Measurements from ENCODE around the genes CSMD2 and ZMYM1.

- PRO-cap, 2 experiments = no peak in any of the 2 experiments
These were observed 3.3 kb downstream of the TMEM54 start for GRCh38 chr1:32897680-32898527.

- PRO-cap, 2 experiments = no peak in any of the 2 experiments
These were observed 33.9 kb downstream of the AK2 start for GRCh38 chr1:33002559-33003406.

GRCh38 chr1:33007019-33008114, 29.3 kb downstream of the AK2 start:
- PRO-cap, 2 experiments = no peak in any of the 2 experiments

DNA sequence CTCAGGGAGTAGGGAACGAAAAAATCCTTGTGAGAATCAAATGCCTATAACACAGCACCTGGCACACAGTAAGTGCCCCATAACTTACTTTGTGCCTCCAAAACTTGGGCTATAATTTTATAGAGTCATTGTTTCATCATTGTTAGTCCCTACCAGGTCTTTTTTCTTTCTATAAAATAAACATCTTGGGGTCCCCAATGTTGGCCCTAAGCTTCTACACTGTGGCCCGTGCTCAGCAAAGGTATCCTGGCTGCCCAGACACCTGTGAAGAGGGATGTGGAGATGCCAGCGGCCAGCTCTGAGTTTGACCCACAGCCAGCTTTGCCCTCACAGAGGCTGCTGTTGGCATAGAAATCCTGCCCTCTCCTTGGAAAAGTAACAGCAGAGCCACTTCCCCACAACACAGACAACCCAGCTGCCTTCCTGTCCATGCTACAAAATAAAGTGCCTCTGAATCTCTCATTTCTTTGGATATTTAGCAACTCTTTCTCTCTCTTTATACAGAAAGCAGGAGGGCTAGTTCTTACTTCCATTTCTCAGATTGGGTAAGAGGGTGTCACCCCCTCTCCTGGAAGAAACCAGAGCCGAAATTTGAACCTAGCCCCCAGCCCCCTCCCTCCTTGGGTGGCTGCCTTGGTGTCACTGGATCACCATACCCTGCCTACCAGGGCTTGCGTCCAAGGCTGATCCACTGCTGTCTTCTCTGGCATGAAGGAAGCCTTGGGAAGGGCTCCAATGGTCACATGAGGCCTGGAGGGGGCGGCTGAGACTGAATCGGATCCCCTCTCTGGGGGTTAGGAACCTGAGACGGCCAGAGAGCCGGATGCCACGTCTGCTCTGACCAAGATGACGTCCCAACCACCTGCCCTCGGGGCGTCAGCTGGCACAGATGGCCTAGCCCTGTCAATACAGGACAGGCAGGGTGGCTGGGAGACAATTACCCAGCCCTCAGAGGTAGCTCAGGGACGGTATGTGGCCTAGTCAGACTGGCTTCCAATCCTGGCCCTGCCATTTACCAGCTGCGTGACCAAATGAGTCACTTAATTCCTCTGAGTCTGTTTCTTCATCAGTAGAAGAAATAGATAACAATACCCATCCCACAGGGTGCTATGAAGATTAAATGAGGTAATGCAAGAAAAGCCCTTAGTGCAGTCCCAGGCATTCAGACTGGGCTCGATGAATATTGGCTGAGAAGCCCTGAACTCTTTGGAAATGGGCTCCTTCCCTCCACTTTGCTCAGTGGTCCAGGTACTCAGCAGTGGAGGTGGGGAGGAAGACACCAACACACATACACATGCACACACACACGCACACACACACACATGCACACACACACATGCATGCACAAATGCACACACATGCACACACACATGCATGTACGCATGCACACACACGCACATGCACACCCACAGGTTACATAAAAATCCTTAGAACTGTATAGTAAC, 5.6 kb downstream of the TRIM62 start:
- PRO-cap, 2 experiments = no peak in any of the 2 experiments

DNA sequence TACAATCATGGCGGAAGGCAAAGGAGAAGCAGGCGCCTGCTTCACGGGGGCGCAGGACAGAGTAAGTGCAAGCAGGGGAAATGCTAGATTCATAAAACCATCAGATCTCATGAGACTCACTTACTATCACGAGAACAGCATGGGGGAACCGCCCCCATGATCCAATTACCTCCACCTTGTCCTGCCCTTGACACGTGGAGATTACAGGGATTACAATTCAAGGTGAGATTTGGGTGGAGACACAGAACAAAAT, 16.8 kb upstream of the ZNF362 start:
- PRO-cap, 2 experiments = no peak in any of the 2 experiments

GRCh38 chr1:33329962-33330546, 9.2 kb upstream of the A3GALT2 start:
- PRO-cap, 2 experiments = no peak in any of the 2 experiments

DNA sequence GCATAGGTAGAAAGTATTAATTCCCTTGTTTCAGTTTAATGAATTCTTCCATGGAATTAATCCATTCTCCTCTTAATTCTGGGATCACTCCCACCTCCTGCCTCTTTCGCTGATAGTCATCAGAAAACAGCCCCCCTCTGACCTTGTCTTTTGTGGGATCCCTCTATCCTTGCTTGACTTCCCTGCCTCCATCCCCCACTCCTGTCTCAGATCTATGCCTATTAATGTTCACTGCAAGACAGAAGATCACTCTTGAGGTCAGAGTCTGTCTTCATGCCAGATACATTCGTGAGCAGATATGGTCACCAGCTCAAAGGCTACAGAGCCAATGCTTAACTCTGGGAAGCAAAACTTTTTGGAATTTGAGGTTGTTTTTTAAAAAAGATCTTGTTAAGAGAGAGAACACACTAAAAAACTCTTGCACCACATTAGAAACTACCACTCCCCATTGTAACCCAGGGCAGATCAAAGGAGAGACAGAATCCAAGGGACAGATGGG, 17.1 kb upstream of the A3GALT2 start:
- PRO-cap, 2 experiments = no peak in any of the 2 experiments

DNA sequence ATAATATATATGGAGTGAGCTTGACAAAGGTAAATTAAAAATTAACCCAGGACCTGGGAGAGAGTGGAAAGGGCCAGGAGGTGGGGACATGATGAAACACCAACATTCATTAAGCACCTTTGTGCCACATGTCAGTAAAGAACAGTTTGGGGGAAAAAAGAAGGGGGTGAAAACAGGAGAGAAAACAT, 26.4 kb upstream of the A3GALT2 start:
- PRO-cap, 2 experiments = no peak in any of the 2 experiments

- PRO-cap, 2 experiments = peak in 2 of 2 experiments; most common plus-strand start chr1:33350073 (in 2)
These were observed 29.2 kb upstream of the A3GALT2 start for GRCh38 chr1:33349960-33350644.

GRCh38 chr1:33409988-33410855, 20.7 kb downstream of the PHC2 start:
- PRO-cap, 2 experiments = no peak in any of the 2 experiments

- PRO-cap, 2 experiments = no peak in any of the 2 experiments
These were observed 175 bp upstream of the PHC2 start for GRCh38 chr1:33431163-33431377.

GRCh38 chr1:33433392-33434090, 2.6 kb upstream of the PHC2 start:
- PRO-cap, 2 experiments = no peak in any of the 2 experiments

- PRO-cap, 2 experiments = no peak in any of the 2 experiments
These were observed 133.8 kb downstream of the ZSCAN20 start for GRCh38 chr1:33605986-33606847.

- PRO-cap, 2 experiments = no peak in any of the 2 experiments
These were observed at the start of gene CSMD2 for GRCh38 chr1:34164630-34165487. TSS of gene CSMD2 (minus strand) at chr1:34165230.

GRCh38 chr1:34378299-34378571, 201.5 kb downstream of the C1orf94 start:
- PRO-cap, 2 experiments = no peak in any of the 2 experiments

DNA sequence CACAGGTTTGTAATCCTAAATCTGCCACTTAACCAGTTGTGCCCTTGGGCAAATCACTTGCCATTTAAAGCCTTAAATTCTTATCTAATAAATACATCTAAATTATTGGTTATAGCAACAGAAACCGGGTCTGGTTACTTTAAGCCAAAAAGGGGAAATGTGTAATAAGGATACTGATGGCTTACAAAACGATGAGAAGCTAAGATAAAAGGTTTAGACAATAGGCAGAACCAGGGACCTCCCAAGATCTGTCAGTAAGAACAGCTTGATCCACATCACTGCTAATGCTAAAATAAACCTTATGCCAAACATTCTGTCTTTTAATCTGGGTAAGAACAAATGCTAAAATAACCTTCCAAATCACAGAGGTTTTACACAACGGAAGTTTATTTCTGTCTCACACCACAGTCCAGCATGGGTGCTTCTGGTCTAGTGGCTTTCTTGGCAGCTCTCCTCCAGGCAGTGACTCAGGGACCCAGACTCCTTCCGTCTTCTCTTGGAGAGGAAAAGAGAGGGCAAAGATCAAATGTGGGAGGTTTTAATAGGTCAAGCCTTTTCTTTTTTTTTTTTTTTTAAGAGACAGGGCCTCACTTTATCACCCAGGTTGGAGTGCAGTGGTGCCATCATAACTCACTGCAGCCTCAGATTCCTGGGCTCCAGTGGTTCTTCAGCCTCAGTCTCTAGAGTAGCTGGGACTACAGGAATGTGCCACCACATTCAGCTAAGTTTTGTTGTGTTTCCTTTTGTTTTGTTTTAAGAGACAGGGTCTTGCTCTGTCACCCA, 16.4 kb upstream of the ZMYM1 start:
- PRO-cap, 2 experiments = no peak in any of the 2 experiments

GRCh38 chr1:35079095-35079933, at the start of gene ZMYM1:
TSS of gene ZMYM1 (plus strand) at chr1:35079385.
- PRO-cap, 2 experiments = peak in 2 of 2 experiments; most common plus-strand start chr1:35079386 (in 2); most common minus-strand start chr1:35079339 (in 2)

DNA sequence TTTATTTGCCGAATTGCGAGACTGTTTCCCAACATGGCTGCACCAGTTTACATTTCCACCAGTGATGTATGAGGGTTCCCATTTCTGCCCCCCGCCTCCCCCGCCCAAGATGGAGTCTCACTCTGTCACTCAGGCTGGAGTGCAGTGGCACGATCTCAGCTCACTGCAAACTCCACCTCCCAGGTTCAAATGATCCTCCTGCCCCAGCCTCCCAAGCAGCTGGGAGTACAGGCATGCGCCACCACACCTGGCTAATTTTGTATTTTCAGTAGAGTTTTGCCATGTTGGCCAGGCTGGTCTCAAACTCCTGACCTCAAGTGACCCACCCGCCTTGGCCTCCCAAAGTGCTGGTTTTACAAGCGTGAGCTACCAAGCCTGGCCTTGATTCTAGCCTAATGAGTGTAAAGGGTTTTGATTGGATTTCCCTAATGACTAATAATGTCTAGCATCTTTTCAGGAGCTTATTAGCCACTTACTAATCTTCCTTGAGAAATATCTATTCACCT, 20.7 kb downstream of the SFPQ start:
- PRO-cap, 2 experiments = no peak in any of the 2 experiments

- PRO-cap, 2 experiments = no peak in any of the 2 experiments
These were observed 15.6 kb downstream of the SFPQ start for GRCh38 chr1:35177347-35177733.

GRCh38 chr1:35363280-35363658, 94.8 kb downstream of the ZMYM4 start:
- PRO-cap, 2 experiments = no peak in any of the 2 experiments

Data from right ventricle myocardium (tissue), 1 donor.